Panc1 (cell line): ENCODE data around the genes PCGF2, ARL5C and STARD3.

DNA sequence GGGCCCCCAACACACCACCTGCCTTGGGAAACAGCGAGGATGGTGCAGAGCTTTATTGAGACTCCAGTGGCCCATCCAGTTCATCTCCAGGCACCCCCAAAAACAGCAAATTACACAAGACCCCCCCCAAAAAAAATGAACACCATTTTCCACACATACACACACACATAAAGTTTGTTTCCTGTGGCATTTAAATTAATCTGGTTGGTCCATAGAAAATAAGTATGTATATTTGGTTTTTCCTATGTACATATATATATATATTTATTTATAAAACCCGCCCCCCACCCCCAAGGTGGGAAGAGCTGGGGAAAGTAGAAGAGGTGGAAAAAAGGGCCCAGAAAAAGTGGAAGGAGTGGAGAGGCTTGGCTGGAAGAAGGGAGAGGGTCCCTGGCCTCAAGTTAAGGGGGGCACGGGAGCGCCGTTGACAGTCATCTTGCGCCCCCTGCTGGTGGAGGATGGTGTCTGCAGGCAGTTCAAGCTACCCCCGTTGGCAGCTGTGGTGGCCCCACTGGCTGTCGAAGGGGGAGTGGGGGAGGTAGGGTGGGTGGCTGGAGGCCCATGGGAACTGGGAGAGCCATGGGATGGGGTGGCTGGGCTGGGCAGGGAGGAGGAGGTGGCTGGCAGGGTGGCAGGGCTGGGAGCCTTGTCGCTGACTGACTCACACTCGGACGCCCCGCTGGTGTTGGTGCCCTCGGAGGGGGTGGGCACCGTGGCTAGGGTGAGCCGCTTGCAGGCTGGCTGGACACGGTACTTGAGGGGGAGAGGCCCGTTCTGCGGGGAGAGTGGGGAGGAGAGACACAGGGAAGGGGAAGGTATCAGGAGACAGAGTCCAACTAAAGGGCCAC is 4.9 kb downstream of the CISD3 start:
- RRBS, 2 experiments: no CpG with 5 or more reads among the region's 18 CpGs

GRCh38 chr17:38747732-38748722 is at the start of gene PCGF2:
PCGF2 (minus strand) TSS chr17:38748336.
- RRBS, 2 experiments: no CpG with 5 or more reads among the region's 66 CpGs

GRCh38 chr17:38749163-38750342 is 1.4 kb upstream of the PCGF2 start:
- RRBS, 2 experiments: no CpG with 5 or more reads among the region's 99 CpGs

- RRBS, 2 experiments: no CpG with 5 or more reads among the region's 33 CpGs
These were observed 1.5 kb upstream of the RPL23 start for GRCh38 chr17:38855002-38855486.

DNA sequence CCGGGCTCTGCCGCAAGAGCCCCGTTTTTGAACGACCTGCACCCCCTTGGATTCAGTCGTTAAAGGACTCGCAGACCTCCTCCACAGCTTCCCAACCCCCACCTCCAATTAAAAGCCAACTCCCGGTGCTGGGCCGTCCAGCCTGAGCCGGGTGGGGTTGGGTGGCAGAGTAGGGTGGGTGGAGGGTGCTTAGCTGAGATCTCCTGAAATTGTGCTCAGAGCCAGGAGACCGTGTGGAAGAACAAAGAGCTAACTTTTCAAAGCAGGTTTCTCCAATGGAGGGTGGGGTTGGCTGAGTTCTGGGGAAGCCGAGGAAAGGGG is 920 bp downstream of the LASP1 start:
- RRBS, 2 experiments: 10 to 11% methylated on average over 1 to 5 of the region's 11 CpGs

GRCh38 chr17:38893194-38894078 is 23.6 kb downstream of the LASP1 start:
- RRBS, 2 experiments: no CpG with 5 or more reads among the region's 12 CpGs

DNA sequence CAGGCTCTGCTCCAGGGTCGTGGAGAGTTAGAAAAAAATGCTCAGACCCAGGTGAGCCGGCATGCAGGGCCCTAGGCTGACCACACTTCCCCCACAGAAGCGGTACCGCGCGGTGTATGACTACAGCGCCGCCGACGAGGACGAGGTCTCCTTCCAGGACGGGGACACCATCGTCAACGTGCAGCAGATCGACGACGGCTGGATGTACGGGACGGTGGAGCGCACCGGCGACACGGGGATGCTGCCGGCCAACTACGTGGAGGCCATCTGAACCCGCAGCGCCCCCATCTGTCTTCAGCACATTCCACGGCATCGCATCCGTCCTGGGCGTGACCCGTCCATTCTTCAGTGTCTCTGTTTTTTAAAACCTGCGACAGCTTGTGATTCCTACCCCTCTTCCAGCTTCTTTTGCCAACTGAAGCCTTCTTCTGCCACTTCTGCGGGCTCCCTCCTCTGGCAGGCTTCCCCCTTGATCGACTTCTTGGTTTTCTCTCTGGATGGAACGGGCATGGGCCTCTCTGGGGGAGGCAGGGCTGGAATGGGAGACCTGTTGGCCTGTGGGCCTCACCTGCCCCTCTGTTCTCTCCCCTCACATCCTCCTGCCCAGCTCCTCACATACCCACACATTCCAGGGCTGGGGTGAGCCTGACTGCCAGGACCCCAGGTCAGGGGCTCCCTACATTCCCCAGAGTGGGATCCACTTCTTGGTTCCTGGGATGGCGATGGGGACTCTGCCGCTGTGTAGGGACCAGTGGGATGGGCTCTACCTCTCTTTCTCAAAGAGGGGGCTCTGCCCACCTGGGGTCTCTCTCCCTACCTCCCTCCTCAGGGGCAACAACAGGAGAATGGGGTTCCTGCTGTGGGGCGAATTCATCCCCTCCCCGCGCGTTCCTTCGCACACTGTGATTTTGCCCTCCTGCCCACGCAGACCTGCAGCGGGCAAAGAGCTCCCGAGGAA is 48.4 kb downstream of the FBXO47 start:
- RRBS, 2 experiments: no CpG with 5 or more reads among the region's 46 CpGs

DNA sequence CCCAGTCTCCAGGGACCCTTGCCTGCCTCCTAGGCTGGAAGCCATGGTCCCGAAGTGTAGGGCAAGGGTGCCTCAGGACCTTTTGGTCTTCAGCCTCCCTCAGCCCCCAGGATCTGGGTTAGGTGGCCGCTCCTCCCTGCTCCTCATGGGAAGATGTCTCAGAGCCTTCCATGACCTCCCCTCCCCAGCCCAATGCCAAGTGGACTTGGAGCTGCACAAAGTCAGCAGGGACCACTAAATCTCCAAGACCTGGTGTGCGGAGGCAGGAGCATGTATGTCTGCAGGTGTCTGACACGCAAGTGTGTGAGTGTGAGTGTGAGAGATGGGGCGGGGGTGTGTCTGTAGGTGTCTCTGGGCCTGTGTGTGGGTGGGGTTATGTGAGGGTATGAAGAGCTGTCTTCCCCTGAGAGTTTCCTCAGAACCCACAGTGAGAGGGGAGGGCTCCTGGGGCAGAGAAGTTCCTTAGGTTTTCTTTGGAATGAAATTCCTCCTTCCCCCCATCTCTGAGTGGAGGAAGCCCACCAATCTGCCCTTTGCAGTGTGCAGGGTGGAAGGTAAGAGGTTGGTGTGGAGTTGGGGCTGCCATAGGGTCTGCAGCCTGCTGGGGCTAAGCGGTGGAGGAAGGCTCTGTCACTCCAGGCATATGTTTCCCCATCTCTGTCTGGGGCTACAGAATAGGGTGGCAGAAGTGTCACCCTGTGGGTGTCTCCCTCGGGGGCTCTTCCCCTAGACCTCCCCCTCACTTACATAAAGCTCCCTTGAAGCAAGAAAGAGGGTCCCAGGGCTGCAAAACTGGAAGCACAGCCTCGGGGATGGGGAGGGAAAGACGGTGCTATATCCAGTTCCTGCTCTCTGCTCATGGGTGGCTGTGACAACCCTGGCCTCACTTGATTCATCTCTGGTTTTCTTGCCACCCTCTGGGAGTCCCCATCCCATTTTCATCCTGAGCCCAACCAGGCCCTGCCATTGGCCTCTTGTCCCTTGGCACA is 47.3 kb downstream of the FBXO47 start:
- RRBS, 2 experiments: no CpG with 5 or more reads among the region's 9 CpGs

DNA sequence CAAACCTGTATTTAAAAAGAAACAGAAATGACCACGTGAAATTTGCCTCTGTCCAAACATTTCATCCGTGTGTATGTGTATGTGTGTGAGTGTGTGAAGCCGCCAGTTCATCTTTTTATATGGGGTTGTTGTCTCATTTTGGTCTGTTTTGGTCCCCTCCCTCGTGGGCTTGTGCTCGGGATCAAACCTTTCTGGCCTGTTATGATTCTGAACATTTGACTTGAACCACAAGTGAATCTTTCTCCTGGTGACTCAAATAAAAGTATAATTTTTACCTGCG is 45.8 kb downstream of the FBXO47 start:
- RRBS, 2 experiments: no CpG with 5 or more reads among the region's 6 CpGs

DNA sequence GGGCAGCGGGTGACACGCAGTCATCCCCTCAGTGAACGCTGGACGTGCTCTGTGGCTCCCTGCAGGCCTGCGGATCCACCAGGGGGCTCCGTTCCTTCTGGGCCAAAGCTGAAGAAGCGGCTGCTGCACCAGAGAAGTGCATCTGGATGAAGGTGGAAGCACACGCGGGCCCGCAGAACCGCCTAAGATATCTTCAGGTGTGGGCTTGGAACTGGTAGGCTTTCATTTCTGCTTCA is 78.7 kb upstream of the FBXO47 start:
- RRBS, 2 experiments: no CpG with 5 or more reads among the region's 11 CpGs

DNA sequence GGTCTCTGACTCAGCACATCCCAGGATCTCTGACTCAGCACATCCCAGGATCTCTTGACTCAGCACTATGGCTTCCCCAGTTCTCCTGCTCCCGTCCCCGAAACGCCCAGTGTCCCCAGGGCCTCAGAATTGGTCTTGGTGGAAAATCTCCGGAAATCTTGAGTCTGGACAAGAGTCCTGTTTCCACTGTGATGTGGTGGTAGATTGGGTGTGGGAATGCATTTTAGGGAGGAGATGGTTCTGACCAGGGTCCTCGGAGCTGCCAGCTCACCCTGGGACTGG is 19.2 kb downstream of the PLXDC1 start:
- RRBS, 2 experiments: no CpG with 5 or more reads among the region's 5 CpGs

DNA sequence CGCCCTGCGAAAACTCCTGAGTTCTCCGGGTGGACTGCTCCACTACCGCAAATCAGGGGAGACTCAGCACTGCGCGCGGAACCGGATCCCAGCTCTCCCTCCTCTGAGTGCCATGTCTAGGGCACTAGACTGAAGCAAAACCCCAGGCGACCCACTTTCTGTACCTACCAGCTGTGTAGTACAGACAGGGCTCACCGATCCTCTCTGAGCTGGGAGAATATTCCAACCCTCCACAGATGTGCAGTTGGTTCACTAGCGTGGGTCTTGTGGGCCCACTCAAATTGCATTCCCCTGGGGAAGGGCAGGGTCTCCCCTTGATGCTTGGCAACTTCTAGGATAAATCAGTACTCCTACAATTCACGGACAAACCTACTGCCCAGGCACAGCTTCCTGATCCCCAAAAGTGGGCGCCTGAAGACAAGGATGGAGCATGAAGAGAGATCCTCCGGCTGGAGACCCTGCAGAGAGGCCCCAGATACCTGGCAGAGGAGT is at the start of gene ARL5C:
Gene ARL5C (minus strand): TSS at position 131 of the 492 bp plus-strand sequence.
- RRBS, 2 experiments: 88 to 89% methylated on average over 8 of the region's 14 CpGs

DNA sequence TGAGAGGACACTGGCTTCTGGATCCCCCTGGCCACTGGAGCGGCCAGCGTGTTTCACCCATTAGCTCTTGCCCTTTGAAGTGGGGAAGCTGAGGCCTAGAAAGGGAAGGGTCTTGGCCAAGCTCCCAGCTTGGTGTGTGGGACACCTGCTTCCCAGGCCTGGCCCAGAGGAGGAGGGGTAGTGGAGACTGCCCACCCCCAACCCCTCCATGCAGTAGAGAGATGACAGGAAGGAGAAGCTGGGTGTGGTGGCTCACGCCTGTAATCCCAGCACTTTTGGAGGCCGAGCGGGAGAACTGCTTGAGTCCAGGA is 6.4 kb downstream of the RPL19 start:
- RRBS, 2 experiments: no CpG with 5 or more reads among the region's 5 CpGs

DNA sequence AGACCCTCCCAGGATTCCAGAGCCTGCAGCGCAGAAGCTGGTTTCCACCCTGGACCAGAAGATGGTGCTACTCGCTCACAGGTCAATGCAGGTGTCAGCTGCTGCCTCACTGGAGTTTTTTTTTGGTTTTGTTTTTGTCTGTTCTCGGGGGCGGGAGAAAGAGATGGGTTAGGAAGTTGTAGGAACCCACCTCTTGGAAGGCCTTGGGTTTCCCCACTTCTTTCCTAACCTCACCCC is 6.9 kb downstream of the RPL19 start:
- RRBS, 2 experiments: no CpG with 5 or more reads among the region's 4 CpGs

DNA sequence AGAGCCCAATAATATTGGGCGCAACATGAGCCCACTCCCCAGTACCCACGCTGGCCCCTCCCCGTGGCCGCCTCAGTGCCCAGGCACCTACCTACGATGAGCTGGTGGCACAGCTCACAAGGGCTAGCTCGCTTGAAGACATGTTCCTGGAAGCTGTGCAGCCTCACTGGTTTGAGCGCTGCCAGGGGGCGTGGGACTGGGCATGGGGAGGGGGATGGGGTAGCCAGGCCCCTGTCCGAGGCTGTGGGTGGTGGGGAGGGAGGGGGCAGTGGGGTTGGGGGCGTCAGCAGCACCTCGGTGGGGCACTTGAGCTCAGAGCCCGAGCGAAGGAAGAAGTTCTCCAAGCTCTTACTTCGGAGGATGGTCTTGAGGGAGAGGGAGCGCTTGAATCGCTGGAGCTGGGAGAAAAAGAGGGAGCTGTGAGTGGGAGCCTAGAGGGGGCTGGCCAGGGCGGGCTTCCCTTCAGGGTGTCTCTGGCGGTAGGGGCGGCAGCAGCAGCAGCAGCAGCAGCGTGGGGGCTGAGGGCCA is 7.9 kb downstream of the STAC2 start:
- RRBS, 2 experiments: no CpG with 5 or more reads among the region's 20 CpGs

GRCh38 chr17:39239558-39240096 is 13.9 kb upstream of the STAC2 start:
- RRBS, 2 experiments: 52 to 88% methylated on average over 2 to 3 of the region's 14 CpGs

- RRBS, 2 experiments: no CpG with 5 or more reads among the region's 6 CpGs
These were observed 2.9 kb upstream of the FBXL20 start for GRCh38 chr17:39404097-39404944.

- RRBS, 2 experiments: no CpG with 5 or more reads among the region's 15 CpGs
These were observed 4.6 kb upstream of the STARD3 start for GRCh38 chr17:39631990-39633077.

DNA sequence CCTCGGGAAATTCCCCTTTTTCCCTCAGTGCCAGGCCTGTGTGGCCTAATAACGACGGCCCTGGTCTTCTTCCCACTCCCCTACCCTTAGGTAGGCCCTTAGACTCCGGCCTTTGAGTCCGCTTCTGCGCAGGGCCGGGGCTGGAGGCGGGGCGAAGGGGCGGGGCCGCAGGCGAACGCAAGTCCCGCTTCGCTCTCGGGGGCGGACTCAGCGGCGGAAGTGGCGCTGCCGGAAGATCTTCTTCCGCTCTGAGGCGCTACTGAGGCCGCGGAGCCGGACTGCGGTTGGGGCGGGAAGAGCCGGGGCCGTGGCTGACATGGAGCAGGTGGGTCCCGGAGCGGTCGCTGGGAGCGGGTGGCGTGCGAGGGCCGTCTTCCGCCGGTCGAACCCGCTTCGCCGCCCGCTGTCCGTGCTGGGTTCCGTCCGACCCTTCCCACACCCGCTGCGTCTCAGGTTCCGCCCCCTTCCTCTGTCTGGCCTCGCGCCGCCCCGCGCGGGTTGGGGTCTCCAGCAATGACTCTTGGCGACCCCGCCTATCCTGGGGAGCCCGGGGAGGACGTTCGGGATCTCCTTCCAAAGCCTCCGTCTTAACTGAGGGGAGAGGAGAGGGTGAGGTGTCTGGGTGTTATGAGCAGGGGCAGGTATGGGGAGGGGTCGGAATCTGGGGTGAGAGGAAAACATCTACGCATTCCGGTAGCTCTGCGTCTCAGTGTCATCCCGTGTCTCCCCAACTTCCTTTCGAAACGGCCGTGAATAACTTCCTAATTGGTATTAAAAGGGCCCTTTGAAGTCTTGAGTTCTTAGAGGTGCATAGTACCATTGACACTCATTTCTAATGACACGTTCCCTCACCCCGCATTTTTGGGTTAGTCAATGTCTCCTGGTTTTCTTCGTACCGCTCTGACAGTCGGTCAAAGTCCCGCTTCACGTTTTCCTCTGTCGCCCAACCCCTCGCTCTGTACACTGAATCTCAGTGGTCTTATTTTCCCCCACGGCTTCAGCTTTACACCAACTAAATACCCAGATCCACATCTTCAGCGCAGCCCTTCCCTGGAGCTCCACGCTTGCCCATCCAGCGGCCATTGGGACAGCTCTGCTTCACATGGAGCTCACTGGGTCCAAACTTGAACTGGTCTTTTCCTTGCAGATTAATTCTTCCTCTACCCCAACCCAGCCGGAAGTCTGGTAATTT is at the start of gene STARD3:
Gene STARD3 (plus strand): TSS at position 238 of the 1,192 bp plus-strand sequence.
- RRBS, 2 experiments: 1 to 4% methylated on average over 22 to 25 of the region's 84 CpGs

DNA sequence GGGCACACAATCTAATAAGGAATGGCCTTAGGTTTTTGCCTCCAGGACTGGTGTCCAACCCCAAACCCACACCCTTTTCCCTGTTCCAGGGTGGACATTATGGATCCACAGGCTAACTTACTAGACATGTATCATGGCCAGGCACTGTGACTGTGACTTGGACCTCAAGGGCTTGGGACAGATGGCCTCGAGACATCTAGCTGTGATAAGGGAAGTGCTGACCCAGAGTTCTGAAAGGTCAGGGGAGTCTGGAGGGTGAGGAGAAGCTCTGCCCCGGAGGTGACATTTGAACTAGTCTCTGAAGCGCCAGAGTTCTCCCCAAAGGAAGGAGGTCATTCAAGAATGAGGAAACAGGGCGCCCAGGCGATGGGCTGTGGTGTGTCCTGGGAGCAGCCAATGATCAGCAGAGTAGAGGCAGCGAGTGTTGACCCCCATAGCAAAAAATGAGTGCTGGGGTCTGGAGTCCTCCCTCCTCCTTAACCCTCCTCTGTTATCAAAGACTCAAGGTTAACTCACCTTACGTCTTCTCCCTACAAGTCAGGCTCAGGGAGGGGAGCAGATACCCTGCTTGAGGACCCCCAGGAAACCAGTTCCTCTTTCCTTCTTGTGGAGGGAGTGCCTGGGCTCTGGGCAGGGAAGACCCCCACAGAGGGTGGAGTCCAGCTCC is 4.9 kb downstream of the STARD3 start:
- RRBS, 2 experiments: no CpG with 5 or more reads among the region's 7 CpGs